B cell (primary cell): ENCODE measurements around the gene CRYBB2.

DNA sequence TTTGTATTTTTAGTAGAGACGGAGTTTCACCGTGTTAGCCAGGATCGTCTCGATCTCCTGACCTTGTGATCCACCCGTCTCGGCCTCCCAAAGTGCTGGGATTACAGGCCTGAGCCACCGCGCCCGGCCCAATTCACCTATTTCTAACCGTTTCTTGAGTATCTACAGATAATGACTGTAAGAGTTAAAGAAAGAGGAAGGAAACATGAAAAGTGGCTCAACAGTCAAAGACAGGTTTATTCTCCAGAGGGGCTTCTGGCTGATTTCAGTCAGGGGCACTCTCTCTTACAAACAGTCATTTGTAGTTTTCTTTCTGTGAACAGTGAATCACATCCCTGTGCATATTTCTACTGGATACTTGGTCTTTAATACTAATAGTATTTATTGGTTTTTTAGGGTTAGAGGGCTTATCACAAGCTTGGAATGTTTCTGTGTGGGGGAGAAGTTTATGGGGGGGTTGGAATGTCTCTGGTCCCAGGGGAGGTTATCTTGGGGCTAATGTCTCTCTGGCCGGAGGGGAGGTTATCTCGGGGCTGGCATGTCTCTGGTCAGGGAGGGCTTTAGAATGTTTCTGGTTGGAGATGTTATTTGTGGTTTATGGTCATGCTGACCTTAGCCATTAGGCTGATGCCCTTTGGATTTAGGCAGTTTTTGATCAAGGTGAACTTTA is 25.3 kb downstream of the SUSD2 start:
- PRO-cap: no peak
- CAGE, long polyA plus RNA: no peak

DNA sequence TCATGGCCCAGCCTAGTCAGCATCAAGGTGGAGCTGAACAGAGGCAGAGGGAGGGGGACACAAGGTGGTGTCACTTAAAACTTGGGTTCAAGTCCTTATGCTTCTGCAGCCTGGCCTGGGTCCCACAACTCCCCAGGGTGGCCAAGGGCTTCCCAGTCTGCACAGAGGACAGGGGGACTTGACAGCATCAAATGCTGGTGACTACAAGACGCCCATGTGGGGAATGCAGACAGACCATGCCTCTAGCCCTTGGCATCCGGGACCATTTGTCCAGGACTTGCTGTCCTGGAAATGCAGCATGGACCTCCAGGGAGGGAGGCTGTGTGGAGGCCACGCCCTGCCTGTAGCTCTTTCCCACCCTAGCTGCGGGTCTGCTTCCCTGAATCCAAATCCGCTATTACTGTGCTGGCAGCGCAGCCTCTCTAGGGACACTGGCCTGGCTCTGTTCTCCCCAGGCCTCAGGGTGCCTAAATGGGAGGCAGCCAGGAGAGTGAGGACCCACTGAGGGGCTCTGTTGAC is 654 bp upstream of the GGT5 start:
- PRO-cap: no peak
- CAGE, long polyA plus RNA: no peak

GRCh38 chr22:24246136-24246781 is 1.4 kb upstream of the GGT5 start:
- PRO-cap: no peak
- CAGE, long polyA plus RNA: no peak

GRCh38 chr22:24289133-24289598 is 18.5 kb downstream of the SPECC1L start:
- PRO-cap: no peak
- CAGE, long polyA plus RNA: no peak

- PRO-cap: no peak
- CAGE, long polyA plus RNA: no peak
Measured at GRCh38 chr22:24420594-24420958, 6.8 kb upstream of the ADORA2A start.

DNA sequence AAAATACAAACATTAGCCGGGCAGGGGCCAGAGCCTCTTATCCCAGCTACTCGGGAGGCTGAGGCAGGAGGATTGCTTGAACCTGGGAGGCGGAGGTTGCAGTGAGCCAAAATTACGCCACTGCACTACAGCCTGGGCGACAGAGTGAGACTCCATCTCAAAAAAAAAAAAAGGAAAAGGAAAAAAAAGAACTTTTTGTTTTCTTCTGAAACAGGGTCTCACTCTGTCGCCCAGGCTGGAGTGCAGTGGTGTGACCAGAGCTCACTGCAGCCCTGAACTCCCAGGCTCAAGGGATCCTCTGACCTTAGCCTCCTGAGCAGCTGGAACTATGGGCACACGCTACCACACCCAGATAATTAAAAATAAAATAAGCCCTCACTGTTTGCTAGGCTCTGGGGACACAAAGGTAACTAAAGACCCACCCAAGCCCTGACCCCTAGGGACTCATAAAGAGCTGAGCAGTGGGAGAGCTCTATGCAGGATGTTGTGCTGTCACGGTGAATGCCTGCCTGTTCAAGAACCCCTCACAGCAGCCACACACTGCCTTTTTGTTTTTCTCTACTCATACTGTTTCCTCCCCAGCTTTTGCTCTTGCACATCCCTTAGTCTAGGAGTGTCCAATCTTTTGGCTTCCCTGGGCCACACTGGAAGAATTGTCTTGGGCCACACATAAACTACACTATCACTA is 2.2 kb downstream of the GUCD1 start:
- PRO-cap: bidirectional peak, plus-strand start at position 447 of the sequence, minus-strand start at position 330 of the sequence
- CAGE, long polyA plus RNA: no peak

DNA sequence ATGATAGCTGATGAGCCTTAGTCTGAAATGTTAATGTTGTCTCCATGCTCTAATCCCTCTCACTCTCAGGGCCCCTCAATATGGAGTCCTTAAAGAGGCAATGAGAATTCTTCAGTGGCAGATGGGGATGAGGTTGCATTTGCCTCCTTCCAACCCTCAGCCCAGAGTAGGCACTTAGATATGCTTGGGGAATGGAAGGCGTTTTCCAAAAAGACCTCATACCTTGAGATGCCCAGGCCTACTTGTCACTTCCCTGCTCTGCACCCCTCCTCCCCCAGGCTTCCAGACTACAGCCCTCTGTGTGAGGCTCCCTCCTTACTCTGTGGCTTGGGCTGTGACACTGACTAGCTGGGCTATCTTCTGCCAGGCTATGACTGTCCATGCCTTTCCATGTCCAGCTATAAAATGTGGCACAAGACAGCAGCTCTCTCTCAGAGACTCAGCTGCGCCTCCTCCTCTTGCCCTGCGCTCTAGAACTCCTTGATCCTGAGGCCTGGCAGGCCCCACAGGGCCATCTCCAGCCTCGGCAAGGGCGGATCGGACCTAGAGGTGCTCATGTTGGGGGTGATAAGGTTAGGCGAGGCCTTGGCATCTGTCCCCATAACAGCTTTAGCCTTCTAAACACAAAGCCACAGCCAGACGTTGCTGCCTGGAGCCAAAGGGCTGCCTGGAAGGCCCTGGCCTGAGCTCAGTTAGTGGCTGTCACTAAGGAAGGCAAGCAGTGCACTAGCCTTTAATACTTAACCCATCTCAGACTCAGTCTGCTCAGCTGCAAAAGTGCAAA is 1.4 kb downstream of the GUCD1 start:
- PRO-cap: no peak
- CAGE, long polyA plus RNA: no peak

- PRO-cap: no peak
- CAGE, long polyA plus RNA: no peak
Measured at GRCh38 chr22:24601339-24601512, 1.8 kb upstream of the GGT1 start.

- PRO-cap: no peak
- CAGE, long polyA plus RNA: no peak
Measured at GRCh38 chr22:24686670-24686983, 83.6 kb downstream of the GGT1 start.

- PRO-cap: no peak
- CAGE, long polyA plus RNA: no peak
Measured at GRCh38 chr22:24697281-24698066, 77.0 kb downstream of the PIWIL3 start.

DNA sequence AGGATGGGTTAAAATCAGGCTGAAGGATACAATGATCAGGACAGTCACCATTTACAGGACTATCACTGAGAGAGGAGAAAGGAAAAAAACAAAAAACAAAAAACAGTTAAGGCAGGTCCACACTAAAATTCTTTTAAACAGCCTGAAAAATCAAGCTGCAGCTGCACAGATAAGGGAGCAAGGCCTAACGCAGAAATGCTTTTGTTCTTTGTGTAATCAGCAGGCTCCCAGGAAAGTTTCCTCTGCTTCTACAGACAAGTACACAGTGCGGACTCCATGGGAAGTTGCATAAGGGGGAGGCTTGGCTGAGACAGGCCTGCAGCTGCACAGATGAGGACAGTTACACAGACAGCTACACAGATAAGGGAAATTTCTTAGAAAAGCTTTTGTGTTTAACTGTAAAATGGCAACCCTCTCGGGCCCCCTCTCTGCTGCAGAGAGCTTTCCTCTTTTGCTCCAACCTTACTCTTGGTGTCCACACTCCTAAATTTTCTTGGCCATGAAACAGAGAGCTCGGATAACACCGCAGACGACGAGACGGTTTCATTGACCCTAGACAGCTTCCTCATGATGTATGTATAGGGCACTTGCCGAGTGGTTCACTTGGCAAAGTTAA is 45.6 kb downstream of the PIWIL3 start:
- PRO-cap: no peak
- CAGE, long polyA plus RNA: no peak

- PRO-cap: no peak
- CAGE, long polyA plus RNA: no peak
Measured at GRCh38 chr22:24819748-24820702, 14.0 kb downstream of the SGSM1 start.

GRCh38 chr22:24894973-24895327 is 51.5 kb downstream of the LHFPL7 start:
- PRO-cap: no peak
- CAGE, long polyA plus RNA: no peak

DNA sequence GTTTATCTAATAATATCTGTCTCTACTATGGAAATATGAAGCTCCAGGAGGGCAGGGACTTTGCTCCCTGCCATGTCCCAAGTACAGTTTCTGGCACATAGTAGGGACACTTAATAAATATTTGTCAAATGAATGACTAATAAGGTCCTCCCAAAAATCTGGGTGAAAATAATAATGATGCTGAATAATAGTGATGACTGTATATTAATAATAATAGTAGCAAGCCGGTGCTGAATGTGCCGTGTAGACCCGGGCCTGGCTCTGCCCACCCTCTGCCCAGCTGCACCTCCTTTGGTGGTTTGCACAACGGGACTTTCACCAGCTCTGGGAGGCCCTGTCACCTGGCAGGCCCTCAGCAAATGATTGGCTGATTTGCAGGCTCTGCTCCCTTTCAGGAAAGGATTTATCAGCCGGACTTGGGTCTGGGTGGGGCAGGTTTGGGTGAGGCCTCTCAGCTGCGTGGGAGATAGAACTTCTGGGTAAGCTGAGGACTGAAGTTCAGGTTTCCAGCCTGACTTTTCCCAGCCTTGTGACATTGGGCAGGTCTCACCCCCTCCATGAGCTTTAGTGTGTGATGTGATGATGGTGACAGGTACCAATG is 21.3 kb downstream of the KIAA1671 start:
- PRO-cap: no peak
- CAGE, long polyA plus RNA: no peak

DNA sequence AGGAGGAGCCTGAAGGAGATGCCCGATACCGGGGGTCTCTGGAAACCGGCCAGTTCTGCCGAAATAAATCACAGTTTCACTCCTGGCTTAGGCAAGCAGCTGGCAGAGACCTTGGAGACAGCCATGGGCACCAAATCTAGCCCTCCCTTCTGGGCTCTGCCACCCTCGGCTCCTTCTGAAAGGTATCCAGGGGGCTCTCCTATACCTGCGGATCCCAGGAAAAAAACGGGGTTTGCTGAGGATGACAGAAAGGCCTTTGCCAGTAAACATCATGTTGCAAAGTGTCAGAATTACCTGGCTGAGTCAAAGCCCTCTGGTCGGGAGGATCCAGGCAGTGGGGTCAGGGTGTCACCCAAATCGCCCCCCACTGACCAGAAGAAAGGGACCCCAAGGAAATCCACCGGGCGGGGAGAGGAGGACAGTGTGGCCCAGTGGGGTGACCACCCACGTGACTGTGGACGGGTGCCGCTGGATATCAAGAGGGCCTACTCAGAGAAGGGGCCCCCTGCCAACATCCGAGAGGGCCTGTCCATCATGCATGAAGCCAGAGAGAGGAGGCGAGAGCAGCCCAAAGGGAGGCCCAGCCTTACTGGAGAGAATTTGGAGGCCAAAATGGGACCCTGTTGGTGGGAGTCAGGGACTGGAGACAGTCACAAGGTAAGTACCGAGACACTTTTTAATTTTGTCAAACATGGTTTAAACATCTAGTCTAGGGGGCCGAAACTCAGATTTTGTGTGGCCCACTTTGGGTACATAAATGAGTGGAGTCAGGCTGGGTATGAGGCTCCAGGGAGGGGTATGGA is 88.6 kb downstream of the KIAA1671 start:
- PRO-cap: no peak
- CAGE, long polyA plus RNA: no peak

GRCh38 chr22:25219537-25219891 is at the start of gene CRYBB2:
TSS of gene CRYBB2 (plus strand) at chr22:25219639.
- PRO-cap: no peak
- CAGE, long polyA plus RNA: no peak

- PRO-cap: no peak
- CAGE, long polyA plus RNA: no peak
Measured at GRCh38 chr22:25374227-25374905, 154.9 kb downstream of the CRYBB2 start.

DNA sequence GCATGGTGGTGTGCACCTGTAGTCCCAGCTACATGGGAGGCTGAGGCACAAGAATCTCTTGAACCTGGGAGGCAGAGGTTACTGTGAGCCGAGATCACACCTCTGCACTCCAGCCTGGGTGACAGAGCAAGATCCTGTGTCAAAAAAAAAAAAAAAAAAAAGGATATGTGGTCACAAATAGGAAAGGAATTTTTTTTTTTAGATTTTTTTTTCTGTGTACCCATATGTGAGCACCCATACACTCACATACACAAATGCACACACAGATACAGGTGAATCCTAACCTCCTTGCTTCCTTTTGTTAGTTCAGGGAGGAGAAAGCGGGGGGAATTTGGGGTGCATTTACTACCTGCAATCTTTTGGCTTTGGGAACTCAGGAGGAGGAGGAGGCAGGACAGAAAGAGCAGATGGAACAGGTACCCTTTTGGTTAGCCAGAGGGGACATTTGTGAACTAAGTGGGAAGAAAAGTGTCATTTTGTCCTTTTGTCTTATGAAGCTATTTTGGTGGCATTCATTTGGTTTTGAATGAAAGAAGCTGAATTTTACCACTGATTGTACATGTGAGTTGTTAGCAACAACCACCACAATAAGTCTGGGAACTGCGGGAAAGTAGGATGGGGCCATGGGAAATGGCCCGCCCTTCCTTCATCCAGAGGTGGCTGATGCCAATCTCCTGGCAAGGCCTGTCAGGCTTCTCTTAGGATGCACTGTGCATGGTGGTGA is 92.9 kb upstream of the GRK3 start:
- PRO-cap: no peak
- CAGE, long polyA plus RNA: no peak

GRCh38 chr22:25615776-25616357 is 51.4 kb downstream of the GRK3 start:
- PRO-cap: no peak
- CAGE, long polyA plus RNA: no peak

- PRO-cap: no peak
- CAGE, long polyA plus RNA: no peak
Measured at GRCh38 chr22:25743394-25744057, 1.5 kb downstream of the MYO18B start.